PFSK-1 (cell line): ENCODE results near the genes MUC5B and KRTAP5-5.

DNA sequence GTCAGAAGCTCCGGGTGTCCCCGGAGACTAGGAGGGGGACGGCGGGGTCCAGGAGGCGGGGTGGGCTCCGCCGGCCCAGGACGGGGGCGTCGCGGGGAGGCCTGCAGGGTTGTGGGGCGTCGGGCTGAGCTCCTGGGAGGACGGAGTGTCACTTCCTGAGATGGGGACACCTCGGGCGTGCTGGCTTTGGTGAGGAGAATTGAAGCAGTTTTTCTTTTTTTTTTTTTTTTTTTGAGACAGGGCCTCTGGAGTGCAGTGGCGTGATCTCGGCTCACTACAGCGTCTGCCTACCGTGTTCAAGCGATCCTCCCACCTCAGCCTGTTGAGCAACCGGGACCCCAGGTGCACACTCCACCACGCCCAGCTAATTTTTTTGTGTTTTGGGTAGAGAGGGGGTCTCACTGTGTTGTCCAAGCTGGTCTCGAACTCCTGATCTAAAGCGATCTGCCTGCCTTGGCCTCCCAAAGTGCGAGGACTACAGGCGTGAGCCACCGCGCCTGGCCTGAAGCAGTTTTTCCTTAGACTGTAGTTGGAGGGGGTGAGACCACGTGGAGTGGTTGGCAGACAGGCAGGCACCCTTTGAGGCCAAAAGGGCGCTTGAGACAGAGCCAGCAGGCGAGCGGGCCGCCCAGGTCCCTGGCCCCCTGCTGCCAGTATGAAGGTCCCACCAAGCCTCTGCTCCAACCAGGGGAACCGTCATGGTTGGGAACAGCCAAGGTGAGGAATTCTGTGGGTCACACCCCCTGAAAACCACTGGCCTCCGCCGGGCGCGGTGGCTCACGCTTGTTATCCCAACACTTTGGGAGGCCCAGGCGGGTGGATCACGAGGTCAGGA, 807 bp upstream of the GATD1 start:
- RRBS = 3% methylated on average over 6 of the region's 42 CpGs

DNA sequence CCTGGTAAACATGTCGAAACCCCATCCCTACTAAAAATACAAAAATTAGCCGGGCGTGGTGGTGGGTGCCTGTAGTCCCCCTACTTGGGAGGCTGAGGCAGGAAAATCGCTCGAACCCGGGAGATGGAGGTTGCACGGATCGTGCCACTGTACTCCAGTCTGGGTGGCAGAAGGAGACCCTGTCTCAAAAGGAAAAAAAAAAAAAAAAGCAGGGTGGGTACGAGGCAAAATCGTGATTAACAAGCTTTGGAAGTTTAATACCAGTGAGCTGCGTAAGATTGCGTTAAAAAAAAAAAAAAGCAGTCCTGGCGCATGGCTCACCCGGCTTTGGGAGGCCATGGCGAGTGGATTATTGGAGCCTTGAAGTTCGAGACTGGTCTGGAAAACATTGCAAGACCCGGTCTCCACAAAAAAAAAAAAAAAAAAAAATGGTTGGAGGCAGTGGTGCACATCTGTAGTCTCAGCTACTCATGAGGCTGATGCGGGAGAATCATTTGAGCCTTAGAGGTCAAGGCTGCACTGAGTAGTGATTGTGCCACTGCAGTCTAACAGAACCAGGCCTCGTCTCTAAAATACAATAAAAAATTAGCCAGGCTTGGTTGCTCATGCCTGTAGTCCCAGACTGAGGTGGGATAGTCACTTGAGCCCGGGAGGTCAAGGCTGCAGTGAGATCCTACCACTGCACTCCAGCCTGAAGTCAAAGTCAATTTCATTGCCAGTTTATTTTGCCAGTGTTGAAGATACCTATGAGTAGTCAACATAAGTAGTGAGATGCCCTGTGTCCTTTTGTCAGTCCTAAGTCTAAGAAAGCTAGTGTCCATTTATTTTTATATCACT, 1.1 kb downstream of the RPLP2 start:
- RRBS = 3% methylated on average over 4 of the region's 20 CpGs

DNA sequence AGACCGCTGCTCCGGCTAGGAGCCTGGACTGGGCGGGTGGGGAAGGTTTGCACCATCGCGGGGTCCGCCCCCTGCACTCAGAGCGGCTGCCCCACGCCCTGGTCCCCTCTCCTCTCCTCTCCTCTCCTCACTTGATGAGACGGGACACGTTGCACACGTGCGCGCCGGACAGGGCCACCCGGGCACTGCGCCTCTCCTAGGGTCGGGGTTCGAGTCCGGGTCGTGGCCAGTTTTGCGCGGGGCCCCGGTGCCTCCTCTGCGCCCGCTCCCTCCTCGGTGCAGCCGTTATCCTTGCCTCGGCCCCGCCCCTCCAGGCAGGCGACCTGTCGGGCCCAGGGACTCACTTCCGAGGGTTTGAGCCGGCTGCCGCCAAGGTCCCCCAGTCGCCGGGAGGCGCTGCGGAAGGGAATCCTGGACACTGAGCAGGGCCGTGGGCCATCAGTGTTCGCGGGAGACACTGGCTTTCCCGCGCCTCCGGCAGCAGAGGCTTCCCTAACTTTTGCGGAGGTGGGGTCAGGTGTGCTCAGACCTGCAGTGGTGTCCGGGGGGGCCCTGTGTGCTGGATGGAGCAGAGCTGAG, 7.9 kb downstream of the TSPAN4 start:
- RRBS = 41% methylated on average over 17 of the region's 46 CpGs

DNA sequence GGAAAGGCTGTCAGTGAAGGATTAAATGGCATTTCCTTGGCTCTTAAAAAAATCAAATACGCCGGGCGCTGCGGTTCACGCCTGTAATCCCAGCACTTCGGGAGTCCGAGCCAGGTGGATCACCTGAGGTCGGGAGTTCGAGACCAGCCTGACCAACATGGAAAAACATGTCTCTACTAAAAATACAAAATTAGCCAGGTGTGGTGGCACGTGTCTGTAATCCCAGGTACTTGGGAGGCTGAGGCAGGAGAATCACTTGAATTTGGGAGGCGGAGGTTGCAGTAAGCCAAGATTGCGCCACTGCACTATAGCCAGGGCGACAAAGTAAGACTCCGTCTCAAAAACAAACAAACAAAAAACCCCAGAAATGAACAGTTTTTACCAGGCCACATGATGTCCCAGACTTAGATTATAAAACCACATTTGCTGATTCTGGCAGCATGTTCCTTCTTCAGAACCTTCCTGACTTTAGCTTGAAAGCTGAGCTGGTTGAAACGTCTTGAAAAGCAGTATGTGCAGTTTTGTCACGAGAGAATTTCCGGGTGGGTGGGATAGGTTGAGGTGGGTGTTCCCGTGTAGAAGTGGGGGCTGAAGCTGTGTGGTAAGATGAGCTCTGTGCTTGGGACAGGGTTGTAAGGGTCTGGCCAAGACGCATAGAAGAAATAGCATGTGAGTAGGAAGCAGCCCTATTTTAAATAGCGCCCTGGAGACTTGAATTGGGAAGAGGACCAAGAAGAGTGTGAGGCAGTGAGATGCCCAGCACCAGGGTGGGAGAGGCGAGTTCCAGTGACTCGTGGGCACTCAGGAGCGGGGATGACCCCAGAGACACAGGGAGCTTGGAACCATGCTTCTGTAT, 7.5 kb downstream of the AP2A2 start:
- RRBS = no CpG with 5 or more reads among the region's 23 CpGs

DNA sequence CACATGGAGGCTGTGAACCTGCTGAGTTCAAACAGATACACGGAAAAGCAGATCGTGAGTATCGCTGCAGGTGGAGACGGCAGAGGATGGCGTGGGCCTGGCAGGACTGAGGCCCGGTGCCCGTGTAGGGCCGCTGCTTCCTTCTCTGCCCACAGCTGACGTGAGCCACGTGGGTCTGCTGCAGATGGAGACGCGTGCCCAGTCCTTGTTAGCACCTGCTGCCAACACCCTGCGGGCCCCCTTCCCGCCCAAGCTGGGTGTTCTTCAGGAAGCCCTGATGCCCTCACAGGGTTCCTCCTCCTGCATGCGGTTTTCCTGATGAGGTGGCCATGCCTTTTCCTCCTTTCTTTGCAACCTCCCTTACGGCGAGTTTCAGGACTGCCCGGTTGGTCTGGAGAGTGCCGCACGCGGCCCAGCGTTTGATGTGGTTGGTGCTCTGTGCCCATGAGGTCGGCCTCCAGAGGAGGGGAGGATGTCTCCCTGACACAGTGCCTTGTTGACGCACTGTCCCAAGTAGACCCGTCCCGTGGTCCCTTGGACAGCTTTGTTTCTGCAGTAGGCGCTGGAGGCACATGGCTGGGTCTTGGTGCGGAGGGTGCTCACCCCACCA, 44.7 kb downstream of the AP2A2 start:
- RRBS = no CpG with 5 or more reads among the region's 28 CpGs

- RRBS = 83% methylated on average over 3 of the region's 24 CpGs
Measured at GRCh38 chr11:1092314-1093090, 56.0 kb upstream of the MUC6 start.

DNA sequence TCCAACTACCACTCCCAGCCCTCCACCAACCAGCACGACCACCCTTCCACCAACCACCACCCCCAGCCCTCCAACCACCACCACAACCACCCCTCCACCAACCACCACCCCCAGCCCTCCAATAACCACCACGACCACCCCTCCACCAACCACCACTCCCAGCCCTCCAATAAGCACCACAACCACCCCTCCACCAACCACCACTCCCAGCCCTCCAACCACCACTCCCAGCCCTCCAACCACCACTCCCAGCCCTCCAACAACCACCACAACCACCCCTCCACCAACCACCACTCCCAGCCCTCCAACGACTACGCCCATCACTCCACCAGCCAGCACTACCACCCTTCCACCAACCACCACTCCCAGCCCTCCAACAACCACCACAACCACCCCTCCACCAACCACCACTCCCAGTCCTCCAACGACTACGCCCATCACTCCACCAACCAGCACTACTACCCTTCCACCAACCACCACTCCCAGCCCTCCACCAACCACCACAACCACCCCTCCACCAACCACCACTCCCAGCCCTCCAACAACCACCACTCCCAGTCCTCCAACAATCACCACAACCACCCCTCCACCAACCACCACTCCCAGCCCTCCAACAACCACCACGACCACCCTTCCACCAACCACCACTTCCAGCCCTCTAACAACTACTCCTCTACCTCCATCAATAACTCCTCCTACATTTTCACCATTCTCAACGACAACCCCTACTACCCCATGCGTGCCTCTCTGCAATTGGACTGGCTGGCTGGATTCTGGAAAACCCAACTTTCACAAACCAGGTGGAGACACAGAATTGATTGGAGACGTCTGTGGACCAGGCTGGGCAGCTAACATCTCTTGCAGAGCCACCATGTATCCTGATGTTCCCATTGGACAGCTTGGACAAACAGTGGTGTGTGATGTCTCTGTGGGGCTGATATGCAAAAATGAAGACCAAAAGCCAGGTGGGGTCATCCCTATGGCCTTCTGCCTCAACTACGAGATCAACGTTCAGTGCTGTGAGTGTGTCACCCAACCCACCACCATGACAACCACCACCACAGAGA, 58.3 kb upstream of the MUC6 start:
- RRBS = no CpG with 5 or more reads among the region's 12 CpGs

DNA sequence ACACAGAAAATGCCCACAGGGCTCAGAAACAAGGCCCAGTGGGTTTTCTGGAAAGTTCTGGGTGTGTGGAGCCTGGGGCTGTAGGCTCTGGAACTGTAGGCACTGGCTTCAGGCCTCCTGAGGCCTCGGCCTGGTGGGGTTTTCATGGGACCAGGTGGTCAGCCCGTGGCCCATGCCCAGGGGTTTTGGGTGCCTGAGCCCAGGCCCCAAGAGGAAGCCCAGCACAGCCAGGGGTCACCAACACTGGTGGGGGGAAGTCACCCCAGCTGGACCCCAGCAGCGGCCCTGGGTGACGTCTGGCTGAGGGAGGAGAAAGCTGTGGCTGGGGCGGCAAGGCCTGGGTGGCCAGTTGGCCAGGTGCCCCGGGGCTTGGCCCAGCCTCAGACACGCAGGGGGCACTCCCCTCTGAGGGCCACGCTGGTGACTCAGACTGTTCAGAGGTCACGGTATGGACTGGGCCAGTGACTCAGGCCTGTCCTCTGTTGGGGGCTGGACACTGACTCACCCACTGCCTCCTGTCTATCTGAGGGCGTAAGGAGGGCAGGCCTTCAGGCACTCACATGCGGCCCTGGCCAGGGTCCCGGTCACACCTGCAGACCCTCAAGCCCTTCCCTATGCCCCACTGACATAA, 4.0 kb upstream of the MUC5AC start:
- RRBS = no CpG with 5 or more reads among the region's 12 CpGs

DNA sequence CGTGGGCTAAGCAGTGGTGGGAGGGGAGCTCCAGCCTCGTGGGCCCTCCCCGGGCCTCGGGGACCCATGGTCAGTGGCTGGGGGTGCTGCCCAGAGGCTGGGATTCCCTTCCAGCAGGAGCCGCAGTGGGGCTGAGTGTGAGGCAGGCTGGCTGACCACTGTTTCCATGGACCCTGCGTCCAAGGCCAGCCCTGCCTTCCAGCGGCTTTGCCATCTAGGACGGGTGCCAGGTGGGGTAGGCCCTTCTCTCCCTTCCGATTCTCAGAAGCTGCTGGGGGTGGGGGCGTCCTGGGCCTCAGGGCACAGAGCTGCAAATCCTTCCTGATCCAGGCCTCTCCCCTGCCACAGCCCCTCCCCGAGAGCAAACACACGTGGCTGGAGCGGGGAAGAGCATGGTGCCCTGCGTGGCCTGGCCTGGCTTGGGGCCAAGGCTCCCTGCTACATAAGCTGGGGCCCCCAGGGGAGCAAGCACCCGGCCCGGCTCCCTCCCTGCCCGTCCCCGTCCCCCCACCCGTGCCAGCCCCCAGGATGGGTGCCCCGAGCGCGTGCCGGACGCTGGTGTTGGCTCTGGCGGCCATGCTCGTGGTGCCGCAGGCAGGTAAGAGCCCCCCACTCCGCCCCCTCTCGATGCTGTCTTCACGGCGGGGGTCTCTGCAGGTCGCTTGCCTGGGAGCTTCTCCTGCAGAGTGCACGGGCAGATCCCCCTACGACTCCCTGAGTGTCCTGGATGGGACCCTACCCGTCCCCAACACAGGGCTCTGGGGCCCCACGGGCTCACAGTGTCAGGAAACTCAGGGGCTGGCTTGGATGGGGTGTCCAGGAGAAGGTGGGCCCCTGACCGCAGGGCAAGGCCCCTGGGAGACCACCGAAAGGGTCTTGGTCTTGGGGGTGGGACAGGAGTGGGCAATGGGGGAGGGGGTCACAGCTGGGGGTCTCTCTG, at the start of gene MUC5B:
Gene MUC5B, plus strand, starts transcription at position 471 of the 940 bp plus-strand sequence.
- RRBS = 54% methylated on average over 11 of the region's 38 CpGs

- RRBS = 87% methylated on average over 6 of the region's 22 CpGs
Measured at GRCh38 chr11:1229562-1230013, 6.7 kb downstream of the MUC5B start.

GRCh38 chr11:1522192-1522645, 35.6 kb upstream of the MOB2 start:
- RRBS = no CpG with 5 or more reads among the region's 7 CpGs

- RRBS = 75% methylated on average over 4 of the region's 55 CpGs
Measured at GRCh38 chr11:1547772-1549037, 23.9 kb downstream of the DUSP8 start.

DNA sequence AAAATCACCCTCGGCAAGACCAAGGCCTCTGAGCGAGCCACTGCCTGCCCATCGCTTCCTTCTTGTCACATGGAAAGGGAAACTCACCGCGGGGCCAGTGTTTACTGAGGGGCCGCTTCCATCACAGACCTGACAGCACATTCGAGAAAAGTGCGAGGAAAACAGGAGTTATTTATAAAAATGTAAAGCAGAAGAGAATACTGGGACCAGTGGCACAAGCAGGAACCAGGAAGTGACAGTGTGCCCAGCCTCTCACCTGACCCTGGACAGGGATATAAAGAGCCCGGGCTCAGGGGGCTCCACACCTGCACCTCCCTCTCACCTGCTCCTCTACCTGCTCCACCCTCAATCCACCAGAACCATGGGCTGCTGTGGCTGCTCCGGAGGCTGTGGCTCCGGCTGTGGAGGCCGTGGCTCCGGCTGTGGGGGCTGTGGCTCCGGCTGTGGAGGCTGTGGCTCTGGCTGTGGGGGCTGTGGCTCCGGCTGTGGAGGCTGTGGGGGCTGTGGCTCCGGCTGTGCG, at the start of gene KRTAP5-5:
Gene KRTAP5-5, plus strand, starts transcription at position 296 of the 520 bp plus-strand sequence.
- RRBS = no CpG with 5 or more reads among the region's 17 CpGs

GRCh38 chr11:1674341-1675282, 22.4 kb upstream of the KRTAP5-6 start:
- RRBS = no CpG with 5 or more reads among the region's 21 CpGs

GRCh38 chr11:1729050-1729572, 21.3 kb downstream of the IFITM10 start:
- RRBS = no CpG with 5 or more reads among the region's 19 CpGs

- RRBS = no CpG with 5 or more reads among the region's 5 CpGs
Measured at GRCh38 chr11:1751246-1751523, 790 bp upstream of the IFITM10 start.

DNA sequence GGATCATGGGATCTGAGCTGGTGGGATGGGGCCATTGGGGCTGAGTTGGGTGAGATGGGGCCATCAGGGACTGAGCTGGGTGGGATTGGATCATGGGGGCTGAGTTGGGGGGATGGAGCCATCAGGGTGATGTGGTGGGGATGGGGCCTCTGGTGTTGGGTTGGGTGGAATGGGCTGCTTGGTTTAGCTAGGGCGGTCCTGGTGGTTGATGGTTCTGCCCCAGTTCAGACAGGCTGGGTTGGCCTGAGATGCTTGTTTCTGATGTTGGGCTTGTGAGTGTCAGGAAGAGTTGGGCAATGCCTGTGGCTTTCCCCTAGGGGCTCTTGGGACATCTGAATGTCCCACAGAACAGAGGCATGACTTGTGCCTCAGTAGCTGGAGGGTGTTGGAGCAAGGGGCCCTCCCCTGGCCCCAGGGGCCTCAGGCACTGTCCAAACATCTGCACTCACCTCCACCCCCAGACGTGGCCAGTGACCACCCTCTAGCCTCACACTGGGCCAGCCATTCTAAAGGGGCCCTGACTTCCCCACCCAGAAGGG, 14.0 kb upstream of the CTSD start:
- RRBS = no CpG with 5 or more reads among the region's 2 CpGs

GRCh38 chr11:1842444-1843093, 3.8 kb downstream of the TNNI2 start:
- RRBS = 93% methylated on average over 12 of the region's 21 CpGs

GRCh38 chr11:1864578-1865303, 11.9 kb downstream of the LSP1 start:
- RRBS = 20% methylated on average over 8 of the region's 14 CpGs